Body of pancreas (tissue), 2 donors: ENCODE measurements around a stretch of chr6.

GRCh38 chr6:31870407-31871688 lies 7.9 kb downstream of the SLC44A4 start:
- PRO-cap: no peak
- RAMPAGE, long total RNA, 2 experiments: no peak in any of the 2 experiments

- PRO-cap: no peak
- RAMPAGE, long total RNA, 2 experiments: no peak in any of the 2 experiments
Measured at GRCh38 chr6:31875099-31875575, 3.7 kb downstream of the SLC44A4 start.

DNA sequence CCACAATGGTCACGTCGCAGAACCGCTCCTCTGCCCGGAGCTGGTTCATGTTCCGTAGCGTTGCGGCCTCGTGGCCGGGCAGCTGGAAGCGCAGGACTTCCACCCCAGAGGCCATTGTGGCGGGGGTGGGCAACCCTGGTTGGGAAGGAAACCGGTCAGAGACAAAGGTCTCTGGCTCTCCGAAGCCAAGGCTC lies 798 bp downstream of the ZBTB12 start:
- PRO-cap: no peak
- RAMPAGE, long total RNA, 2 experiments: no peak in any of the 2 experiments

- PRO-cap: no peak
- RAMPAGE, long total RNA, 2 experiments: no peak in any of the 2 experiments
Measured at GRCh38 chr6:31965575-31966005, 6.3 kb downstream of the DXO start.

DNA sequence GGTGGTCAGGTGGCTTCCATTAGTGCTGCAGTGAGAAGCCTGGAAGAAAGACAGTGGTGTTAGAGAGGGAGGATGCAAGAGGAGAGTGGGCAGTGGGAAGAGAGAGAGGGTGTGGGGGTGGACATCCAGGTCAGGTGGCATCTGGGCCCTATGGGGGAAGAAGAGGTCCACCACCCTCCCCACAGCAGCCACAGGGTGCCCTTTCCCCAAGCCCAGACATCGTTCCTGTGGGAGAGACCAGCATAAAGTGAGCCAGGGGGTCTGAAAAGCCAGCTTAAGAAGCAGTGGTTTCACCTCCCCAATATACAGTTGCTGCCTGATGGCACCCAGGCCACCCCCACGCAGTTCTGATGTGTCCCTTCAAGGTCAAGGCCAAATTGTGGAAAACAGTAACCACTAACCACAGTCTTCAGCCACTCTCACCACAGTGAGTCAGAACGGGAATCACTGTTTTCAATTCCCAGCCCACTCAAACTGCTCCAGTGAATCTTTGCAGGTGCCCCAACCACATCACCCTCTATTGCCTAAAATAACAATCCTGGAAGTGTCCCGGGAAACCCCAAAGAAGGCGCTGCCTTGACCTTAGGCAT lies 22.6 kb downstream of the TNXB start:
- PRO-cap: no peak
- RAMPAGE, long total RNA, 2 experiments: no peak in any of the 2 experiments

DNA sequence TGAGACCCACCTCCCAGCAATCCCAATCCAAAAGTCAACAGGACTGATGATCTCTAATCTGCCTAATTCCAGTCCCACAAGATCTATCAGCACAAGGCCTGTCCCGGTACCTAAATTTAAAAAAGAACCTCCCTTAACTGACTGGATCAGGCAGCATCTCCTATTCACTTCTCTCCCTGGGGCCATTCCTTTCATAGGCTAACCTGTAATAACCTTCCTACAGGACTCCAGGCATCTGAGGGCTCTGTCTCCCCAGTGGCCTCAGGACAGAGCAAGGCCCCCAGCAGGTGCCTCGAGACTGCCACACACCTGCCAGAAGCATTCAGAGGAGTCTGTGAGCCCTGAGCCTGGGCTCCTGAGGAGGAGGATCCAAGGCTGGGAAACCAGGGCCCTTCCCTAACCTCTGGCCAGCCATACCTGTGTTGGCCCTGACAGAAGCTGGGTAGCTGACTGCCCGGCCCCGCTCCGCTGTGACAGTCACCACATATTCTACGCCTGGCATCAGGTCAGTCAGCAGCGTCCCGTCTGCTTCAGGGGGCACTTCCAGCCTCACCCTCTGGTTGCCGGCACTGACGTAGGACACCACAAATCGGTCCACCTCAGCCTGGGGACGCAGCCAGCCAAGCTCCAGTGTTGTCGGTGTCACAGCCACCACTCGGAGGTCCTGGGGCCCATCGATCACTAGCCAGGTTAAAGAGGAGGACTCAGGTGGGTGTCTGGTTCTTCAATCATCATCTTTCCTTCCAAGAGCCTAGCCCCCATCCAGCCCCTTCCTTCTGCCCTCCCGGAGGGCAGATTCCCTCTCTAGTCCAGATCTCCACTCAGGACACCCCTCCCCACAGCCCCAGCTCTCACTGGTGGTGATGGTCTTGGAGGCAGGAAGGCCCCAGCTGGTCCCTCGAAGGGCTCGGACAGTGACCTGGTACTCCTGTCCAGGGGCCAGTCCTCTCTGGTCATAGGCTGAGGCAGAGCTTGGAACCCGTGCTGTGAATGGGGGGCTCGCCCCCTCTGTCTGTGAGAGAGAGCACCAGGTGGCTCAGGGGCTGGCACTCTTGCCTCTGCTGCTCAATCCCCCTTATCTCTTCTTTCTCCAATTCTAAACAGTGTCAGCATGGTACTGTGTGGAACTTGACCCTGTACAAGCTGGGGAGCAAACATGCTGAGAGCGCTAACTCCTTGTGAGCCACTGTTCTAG lies 20.4 kb downstream of the TNXB start:
- PRO-cap: no peak
- RAMPAGE, long total RNA, 2 experiments: no peak in any of the 2 experiments

GRCh38 chr6:32119659-32120120 lies 8.4 kb downstream of the ATF6B start:
- PRO-cap: no peak
- RAMPAGE, long total RNA, 2 experiments: no peak in any of the 2 experiments

DNA sequence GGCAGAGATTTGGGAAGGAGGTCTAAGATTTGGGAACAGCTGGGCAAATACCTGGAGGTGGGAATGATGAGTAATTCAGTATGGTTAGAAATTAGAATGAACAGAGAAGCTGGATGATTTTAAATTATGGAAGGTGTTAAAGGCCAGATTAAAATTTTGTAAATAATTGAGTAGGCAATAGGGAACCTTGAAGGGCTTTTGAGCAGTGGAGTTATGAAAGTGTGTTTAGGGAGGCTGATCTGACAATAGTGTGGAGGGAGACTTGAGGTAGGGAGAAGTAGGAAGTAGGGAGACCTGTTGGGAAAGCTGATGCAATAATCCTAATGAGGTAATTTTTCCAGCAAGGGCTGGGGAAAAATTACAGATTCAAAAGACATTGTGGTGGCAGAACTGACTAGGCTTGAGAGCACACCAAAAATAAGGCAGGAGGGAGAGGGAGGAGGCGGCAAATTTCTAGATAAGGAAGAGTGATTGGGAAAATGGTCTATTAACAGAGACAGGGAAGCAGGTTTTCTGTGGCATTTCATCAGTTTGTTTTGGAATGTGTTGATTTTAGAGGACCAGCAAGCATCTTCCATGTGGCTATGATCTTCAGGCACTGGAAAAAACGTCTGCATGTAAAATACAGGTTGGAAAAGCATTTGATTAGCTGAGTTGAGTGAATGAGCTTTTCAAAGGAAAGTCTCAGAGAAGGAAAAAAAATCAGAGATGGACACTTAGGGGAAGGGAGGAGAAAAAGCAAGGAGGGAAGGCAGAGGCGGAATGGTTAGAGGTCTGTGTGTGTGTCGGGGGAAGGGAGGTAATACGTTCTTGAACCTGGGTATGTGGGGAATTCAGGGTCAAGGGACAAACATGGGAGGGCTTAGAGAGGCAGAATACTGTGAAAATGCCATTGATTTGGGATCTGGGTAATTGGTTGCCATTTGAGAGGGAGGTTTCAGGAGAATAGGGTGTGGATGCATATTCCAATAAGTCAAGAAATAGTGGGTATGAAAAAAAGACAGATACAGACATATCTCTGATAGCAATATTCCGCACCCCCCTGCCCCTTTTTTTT lies 5.3 kb downstream of the PRRT1 start:
- PRO-cap: no peak
- RAMPAGE, long total RNA, 2 experiments: no peak in any of the 2 experiments

- PRO-cap: bidirectional peak, plus-strand start at chr6:32196717, minus-strand start at chr6:32196132
- RAMPAGE, long total RNA, 2 experiments: no peak in any of the 2 experiments
Measured at GRCh38 chr6:32196309-32196873, 3.9 kb upstream of the GPSM3 start.

DNA sequence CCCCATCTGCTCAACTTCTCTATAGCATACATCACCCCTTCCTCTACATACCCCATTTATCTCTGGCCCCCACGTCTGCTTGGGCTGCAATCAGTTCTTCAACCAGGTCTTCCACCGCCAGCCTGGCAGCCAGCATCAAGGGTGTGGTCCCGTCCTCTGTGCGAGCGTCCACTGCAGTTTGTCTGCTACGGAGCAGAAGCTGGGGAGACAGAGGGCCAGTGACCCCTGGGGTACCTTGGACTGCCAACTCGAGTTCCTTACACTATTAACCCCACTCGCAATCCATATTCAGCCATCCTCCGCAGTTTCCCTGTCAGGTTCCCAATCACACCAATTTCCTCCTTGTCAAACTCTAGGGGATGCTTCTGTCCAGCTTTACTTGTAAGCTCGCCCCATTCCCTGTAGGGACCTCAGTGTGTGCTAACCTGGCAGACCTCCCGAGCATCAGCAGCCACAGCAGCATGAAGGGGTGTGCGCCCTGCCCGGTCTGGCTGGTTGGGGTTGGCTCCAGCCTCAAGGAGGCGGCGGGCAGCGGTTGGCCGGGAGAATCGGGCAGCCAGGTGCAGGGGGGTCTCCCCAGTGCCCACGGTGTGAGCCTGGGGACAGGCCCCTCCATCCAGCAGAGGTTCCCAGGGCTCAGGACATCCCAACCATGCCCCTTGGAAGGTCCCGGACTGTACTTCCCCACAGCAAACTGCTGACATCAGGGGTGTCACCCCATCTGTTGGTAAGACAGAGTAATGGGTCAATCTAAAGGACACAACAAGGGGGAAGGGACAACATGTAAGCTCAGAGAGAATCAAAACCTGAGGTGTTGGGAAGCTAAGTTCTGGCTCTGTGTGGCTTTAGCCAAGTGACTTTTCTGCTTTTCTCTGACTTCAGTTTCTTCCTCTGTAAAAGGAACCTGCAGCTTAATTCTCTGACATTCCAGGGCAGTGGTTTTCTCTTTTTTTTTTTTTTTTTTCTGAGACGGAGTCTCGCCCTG lies 4.7 kb upstream of the GPSM3 start:
- PRO-cap: no peak
- RAMPAGE, long total RNA, 2 experiments: no peak in any of the 2 experiments

GRCh38 chr6:32577360-32578244 lies 12.0 kb downstream of the HLA-DRB1 start:
- PRO-cap: no peak
- RAMPAGE, long total RNA, 2 experiments: no peak in any of the 2 experiments

DNA sequence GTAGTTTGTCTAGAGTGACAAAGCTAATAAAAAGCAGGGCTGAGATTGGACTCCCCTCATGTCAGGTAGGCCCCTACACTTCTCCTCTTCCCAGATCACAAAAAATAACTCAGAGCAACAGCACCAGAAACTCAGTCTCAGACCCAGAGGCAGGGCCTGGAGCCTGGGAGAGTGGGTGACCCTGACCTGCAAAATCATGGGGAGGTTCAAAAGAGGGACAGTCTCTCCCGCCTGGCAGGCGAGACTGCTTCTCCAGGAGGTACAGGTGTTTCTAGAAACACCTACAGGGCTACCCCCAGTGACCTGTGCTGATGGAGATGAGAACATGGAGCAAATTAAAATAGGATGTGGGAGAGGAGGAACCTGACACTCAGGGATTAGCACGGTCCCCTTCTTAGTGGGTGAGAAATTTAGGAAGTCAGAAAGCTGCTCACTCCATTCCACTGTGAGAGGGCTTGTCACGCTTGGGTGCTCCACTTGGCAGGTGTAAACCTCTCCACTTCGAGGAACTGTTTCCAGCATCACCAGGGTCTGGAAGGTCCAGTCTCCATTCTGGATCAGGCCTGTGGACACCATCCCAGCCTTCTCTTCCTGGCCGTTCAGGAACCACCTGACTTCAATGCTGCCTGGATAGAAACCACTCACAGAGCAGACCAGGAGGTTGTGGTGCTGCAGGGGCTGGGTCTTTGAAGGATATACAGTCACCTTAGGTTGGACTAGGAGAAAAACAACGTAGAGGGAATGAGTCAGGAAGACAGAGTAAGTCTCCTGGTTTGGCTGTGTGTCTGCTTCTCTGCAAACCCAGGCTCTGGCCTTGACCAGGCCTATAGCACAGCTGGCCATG lies 8.3 kb downstream of the HLA-DRB1 start:
- PRO-cap: no peak
- RAMPAGE, long total RNA, 2 experiments: no peak in any of the 2 experiments

GRCh38 chr6:32640371-32640760 lies 3.2 kb downstream of the HLA-DQA1 start:
- PRO-cap: no peak
- RAMPAGE, long total RNA, 2 experiments: no peak in any of the 2 experiments

GRCh38 chr6:32667960-32668809 lies 1.7 kb upstream of the HLA-DQB1 start:
- PRO-cap: no peak
- RAMPAGE, long total RNA, 2 experiments: no peak in any of the 2 experiments

DNA sequence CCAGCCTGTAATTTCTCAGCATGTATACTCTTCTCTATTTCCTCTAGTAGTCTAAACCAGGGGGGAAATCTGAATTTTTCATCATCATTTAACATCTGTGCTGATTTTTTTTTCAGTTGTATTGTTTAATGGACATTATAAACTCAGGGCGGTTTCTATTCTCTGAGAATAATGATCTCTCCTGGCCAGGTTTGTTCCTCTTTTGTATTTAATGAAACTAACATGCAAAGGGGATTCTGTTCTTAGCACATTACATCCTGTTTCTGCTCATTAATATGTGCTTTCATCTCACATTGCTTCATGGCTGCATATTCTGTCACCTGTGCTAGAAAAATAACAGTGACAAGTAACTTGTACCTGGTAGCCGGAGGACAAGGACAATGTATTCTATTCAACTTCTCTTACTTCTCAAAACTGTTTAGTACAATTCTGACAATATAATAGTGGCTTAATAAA lies 819 bp downstream of the HLA-DOB start:
- PRO-cap: no peak
- RAMPAGE, long total RNA, 2 experiments: no peak in any of the 2 experiments

- PRO-cap: no peak
- RAMPAGE, long total RNA, 2 experiments: no peak in any of the 2 experiments
Measured at GRCh38 chr6:32854325-32854798, 370 bp downstream of the PSMB9 start.

DNA sequence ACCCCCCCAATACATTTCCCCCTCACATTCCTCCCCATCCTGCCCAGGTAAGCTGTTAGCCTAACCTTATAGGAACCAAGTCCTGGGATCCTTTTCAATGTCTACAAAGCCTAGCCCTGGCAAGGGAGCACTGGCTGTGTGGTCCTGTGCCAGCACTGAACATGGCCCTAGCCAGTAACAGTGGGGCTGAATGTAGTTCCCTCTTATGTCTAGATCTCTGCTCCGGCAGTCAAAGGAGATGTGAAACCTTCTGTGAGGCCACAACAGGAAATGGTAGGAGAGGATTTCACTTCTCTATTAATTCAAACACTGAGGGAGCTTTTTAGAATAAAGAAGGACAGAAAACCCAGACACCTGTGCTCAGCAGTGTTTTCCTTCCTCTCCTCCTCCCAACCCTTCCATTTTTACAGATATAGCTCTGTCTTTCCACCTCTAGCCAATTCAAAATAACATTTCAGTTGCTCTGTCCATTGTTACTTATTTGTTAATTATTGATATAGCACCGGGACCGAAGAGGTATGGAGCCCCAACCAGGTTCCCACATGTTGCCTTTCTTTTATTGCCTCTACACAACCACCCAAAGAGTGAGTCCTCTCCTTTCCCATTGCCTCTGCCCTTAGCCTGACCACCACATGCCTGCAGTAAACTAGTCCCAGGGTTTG lies 3.6 kb upstream of the HLA-DMB start:
- PRO-cap: no peak
- RAMPAGE, long total RNA, 2 experiments: no peak in any of the 2 experiments

DNA sequence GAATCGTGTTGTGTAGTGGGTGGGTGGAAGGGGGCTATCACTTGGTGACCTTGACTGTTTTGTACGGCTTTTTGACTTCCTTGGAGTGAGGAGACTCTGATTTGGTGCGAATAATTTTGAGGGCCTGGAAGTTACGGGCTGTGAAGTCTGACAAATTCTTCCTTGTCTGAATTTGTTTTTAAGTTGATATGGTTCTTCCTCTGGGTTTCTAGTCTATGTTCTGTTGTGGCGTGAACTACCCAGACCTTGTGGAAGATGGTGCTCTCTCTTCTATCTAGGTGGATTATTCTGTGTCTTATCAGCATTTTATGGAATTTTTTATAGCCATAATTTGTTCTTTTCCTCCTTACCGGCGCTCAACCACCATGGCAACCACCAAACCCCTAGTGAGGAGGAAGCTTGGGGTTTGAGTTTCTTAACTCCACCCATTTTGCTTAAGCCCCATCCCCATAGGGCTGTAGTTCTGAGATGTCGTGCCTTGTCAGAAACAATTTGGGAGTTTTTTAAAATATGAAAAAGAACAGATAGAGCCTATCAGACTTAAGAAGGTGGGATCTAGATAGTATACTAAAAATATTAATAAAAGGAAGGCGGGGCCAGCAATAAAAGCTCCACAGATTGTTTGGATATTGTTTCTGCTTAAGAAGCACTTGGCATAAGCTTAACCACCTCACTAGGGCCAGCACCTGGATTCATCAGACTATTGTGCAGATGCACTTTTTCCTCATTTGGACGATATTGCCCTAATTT lies 5.5 kb downstream of the BRD2 start:
- PRO-cap: unidirectional peak, minus-strand start at position 388 of the sequence
- RAMPAGE, long total RNA, 2 experiments: no peak in any of the 2 experiments

GRCh38 chr6:33028351-33028835 lies 19.0 kb upstream of the HLA-DOA start:
- PRO-cap: no peak
- RAMPAGE, long total RNA, 2 experiments: no peak in any of the 2 experiments

DNA sequence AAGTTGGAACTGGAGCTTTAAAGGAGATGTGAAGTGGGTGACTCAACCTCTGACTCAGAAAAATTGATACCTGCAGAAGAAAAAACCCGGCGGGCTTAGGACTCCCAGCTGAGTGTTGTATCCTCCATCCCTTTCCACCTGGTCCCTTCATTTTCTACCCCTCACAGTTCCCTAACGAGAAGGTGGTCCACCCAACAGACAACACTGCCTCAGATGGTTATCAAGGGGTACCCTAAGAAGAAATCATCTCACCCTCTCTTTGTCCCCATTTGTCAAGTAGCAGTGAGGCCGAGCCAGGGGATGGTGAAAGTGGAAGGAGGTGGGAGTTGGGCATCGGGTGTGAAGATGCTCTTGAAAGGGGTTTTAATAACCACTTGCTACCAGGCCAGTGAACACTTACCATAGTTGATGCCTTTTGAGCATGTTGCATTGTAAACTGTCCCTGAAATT lies 13.0 kb downstream of the HLA-DPB1 start:
- PRO-cap: no peak
- RAMPAGE, long total RNA, 2 experiments: no peak in any of the 2 experiments